ENCODE measurements around the genes MYL1, RPL37A and IGFBP2.

DNA sequence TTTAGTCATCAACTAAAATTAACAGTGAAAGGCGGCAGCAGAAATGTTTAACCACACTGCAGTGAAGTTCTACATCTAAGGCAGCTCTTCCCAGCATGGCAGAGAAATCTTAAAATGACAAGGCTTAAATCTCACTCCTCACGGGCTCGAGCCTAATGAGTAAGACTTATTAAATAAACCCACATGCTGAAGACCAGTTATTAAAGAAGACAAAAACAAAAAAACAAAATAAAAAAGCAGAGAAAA is 19.2 kb upstream of the KANSL1L start:
- PRO-cap: no peak

DNA sequence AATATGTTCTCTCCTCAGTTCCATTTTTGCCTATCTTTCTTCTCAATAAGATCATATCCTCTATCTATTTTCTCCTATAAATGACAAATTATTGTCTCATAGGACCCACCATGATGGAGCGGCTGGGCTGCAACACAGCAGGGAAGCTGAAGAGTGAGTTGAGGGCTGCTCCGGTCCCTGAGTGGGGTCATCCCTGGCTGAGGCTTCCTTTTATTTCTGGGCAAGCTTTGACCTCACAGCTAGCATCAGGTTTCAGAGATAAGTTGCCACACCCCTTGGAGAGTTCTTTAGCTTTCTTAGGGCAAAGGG is 11.6 kb downstream of the MYL1 start:
- PRO-cap: no peak

DNA sequence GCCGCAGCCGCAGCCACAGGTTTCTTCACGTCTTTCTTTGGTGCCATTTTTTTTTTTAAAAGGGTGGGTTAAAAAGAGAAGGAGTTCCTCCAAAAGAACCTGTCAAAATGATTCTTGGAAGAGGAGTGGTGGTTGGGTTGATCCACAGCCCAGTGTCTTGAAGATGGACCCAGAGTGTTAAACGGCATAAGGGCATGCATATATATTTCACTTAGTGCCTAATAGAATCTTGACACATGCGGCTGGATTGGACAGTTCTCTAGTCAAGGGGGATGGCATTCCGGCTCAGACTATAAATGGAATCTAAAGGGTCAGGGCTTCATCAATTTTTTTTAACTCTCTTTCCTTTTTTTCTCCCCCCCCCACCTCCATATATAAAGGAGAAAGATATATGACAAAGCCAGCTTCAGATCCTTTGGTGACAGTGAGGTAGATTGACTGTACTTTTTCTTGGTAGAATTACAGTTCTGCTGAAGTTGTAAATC is at the start of gene MYL1:
TSS of gene MYL1 (minus strand) at position 179 of the 485 bp plus-strand sequence.
- PRO-cap: no peak

GRCh38 chr2:210540062-210540408 is 16.4 kb upstream of the CPS1 start:
- PRO-cap: no peak

DNA sequence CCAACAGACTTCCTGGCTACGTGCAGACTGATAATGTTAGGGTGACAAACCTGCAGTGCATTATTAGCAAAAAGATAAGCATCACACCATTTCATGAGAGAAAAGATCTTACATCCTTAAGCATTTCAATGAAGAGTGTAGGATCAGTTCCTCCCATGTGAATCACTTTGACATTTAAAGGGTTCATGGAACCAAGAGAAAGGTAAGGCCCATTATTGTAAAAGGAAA is 246.0 kb downstream of the IKZF2 start:
- PRO-cap: no peak

- PRO-cap: no peak
Measured at GRCh38 chr2:213104451-213104994, 46.9 kb downstream of the IKZF2 start.

DNA sequence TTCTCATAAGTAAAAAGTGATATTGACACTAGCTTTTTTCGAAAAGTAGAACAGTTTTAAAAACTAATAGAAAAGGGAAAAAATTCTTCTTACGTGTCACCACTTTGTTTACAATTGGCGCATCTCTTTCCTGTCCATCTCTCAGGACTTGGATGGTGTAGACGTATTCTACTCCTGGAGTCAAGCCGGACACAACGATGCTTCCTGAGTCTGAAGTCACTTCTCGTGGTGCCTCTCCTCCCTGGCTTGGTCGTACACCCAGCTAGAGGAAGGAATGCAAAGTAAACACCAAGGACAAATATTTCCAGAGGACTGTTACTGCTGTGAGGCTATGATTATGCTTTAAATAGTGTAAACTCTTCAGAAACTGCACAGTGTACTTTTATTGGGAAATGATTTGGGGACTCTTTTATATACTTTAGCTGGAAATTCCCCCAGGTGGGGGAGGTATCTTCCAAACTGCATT is 38.2 kb downstream of the FN1 start:
- PRO-cap: no peak

DNA sequence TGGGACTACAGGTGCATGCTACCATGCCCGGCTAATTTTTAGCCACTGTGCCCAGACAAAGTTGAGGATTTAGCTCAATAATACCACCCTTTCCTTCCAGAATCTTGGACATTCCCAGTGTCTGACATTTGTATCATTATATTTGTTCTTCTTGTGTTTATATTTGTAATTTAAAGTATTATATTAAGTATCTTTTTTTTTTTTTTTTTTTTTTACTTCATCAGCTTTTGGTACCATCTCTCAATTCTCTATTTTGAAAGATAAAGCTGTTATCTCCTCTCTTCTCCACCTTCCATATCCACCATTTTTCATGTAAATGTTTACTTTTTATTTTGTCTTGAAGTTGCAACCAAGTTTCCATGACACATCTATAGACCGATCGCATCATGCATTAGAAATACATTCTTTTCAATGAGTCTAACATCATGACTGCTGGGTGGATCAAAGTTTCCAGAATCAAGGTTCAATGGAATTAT is 23.3 kb downstream of the FN1 start:
- PRO-cap: no peak

- PRO-cap: no peak
Measured at GRCh38 chr2:215419167-215419462, 16.8 kb downstream of the FN1 start.

DNA sequence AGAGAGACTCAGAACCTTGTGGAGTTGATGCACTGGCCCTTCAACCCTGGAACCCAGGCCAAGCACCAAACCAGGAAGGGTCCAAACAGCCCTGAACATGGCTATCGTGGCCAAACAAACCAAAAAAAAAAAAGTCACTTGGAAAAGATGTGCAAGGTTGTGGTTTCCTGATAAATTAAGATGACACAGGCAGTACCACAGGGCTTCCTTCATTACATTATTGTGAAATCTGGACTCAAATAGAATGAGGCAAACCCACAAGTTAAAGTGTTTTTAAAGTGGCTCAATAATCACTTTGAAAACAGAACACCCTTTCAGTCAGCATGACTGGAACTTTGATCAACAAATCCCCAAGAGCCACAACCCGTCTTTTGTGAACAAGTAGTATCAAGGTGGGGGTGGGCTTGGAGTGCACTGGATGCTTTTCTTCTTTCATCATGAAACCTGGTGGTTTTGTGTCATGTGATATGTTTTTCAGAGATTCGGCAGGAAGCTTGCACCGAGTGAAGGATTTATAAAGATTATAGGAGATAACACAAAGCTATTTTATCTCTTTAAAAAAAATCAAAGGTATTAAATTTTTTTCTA is 245.2 kb upstream of the FN1 start:
- PRO-cap: no peak

DNA sequence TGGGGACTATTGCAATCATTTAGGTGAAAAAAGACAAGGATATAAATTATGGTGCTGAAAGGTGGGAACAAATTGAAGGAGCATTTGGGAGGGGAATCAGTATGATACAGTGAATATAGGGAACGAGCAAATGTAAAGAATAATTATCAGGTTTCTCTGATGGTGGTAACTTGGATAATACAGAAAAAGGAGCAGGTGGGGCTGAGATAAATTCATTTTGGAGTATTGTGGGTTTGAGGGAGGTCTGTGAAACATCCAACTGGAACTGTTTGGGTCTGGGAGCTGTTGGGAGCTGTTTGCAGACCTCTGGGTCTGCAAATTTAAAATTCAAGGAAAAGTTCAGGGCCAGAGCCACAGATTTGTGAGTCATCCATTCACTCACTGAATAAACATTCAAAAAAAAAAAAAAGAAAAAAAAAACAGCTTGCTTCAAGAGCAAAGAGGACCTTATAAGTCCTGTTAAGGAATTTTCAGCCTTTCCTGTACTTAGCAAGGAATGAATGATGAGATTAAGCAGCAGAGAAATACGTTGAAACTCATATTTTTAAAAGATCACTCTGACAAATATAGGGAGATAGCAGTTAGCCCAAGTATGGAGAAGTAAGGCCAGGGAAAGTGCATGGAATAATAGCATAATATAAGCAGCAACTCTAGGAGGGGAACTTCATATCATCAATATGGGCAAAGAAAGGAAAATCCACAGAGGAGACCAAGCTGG is 257.6 kb upstream of the FN1 start:
- PRO-cap: no peak

- PRO-cap: no peak
Measured at GRCh38 chr2:215749436-215750168, 263.7 kb downstream of the MREG start.

GRCh38 chr2:215843369-215844023 is 169.9 kb downstream of the MREG start:
- PRO-cap: no peak

DNA sequence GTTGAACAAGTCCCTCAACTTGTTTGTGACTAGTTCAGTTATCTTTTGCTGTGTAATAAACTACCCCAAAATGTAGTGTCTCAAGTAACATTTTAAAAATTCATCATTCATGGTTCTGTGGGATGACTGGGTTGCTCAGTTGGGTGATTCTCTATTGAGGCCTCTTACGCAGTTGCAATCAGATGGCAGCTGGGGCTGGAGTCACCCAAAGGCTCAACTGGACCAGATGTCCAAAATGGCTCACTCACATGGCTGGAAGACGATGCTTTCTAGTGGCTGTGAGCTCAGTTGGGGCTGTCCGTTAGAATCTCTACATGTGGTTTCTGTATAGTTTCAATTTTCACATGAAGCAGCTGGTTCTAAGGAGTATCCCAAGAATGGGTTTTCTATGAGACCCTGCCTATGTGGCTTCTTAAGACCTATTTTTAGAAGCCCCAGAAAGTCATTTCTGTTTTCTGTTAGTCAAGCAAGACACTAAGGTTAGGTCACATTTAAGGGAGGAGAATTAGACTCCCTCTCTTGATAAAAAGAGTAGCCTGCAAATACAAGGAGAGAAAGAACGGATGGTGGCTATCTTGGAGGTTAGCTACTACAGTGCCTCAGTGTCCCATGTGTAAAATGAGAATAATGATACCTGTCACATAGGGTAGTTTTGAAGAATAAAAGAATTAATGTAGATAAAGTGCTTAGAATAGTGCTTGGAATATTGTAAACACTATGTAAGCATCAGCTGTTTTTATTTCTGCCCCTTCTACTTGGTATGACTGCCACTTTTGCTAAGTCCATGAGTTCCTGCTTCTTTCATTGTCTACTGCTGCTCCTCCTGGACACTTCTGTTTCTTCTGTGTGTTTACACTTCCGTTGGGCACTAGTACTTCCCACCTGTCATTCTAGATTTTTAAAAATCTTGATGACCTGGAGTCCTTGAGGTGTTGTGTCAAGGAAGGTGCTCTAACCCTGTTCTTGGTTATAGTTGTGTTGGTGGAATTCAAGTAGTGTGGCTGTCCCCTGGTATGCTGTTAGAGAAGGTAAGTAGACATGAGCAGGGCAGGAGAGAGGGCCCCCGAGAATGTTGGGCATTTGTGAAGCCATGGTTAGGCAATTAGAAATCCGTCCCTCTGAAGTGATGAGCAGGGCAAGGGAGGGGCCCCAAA is 4.7 kb downstream of the XRCC5 start:
- PRO-cap: no peak

DNA sequence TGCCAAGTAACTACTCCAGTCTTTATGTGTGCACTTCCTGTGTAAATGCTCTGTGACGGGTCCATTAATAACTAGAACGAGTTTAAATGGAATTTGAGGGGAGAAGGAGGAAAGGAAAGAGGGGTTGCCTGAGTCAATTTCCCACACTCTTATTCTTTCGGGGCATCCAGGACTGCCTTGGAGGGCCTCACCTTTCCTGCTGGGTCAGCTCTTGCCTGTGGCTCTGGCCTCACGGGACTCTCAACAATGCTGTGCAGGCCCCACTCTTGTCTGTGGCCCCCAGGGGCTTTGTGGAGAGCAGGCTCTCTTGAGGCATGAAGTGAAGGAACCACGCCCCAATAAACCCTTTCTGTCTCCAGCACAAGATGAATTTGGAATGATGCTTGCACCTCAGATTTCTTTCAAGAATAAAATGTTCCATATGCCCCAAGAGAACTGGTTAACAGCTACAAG is 6.4 kb upstream of the RPL37A start:
- PRO-cap: no peak

DNA sequence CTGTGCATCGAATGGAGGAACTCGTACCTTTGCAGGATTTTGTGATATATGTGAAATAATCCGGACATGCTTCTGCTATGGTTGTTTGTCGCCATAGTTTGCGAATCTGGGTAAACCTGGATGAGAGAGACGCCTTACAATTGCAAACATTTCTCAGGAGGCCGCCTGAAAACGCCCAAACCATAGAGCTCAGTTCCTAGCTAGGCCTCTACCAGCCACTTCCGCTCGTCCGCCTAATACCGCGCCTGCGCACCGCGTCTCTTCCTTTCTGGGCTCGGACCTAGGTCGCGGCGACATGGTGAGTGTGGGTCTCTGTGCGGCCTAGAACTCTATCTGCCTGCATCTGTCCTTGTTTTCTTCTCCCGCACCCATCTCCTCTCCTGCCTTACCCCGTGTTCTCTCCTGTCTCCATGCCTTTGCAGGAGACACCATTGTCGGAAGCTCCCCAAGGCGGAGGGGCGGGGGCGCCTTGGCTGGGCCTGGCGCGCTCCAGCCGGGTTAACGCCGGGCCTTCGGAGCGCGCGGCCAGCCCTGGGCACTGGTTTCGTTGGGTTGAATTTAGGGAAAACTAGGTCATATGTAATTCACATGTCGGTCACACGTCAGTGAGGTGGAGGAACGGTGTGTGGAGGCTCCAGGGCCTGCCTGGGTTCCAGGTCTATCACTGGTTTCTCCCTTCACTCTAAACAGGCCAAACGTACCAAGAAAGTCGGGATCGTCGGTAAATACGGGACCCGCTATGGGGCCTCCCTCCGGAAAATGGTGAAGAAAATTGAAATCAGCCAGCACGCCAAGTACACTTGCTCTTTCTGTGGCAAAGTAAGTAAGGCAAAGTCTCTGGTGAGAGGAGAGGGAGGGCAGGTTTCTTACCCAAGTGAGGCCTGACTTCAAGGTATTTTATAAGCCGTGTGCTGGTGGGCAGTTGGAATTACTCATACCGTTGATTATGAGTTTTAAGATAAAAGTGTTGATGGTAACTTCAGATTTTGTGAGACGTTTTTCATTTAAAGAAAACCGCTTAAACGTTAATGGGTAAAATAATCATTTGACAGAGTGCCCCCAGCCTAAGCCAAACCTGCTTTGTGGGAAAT is at the start of gene RPL37A:
TSS of gene RPL37A (plus strand) at position 265 of the 1,091 bp plus-strand sequence.
- PRO-cap: bidirectional peak, plus-strand start at position 266 of the sequence, minus-strand start at position 155 of the sequence

DNA sequence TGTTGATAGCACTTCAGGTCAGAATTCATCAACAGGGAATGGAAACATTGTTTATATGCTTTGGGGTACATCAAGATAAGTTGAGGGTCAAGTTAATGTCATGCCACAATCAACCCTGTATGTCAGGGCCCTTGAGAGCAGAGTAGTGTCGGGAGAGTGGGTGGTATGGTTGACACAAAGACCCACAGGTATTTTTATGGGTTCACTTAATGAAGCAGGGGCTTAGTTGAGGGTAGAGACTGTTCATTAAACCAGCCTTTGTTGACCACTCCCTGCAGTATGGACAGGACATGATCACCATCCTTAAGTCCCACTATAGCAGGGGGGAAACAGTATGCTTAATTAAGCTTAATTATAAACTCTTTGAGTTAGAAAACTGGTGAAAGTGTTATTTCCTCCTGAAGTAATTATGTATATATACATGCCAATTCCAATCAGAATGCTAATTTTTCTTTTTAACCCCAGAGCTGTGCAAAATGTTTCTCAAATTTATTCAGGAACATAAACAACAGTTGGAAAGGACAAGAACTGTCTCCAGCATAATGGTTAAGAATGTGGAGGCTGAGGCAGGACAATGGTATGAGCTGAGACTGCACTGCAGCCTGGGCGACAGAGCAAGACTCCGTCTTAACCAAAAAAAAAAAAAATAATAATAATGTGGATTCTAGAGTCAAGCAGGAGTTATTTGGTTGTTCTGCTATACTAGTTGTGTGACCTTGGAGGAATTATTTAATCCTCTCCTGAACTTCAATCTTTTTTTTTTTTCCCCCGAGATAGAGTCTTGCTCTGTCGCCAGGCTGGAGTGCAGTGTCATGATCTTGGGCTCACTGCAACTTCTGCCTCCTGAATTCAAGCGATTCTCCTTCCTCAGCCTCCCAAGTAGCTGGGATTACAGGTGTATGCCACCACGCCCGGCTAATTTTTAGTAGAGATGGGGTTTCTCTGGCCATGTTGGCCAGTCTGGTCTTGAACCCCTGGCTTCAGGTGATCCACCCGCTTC is 6.0 kb downstream of the RPL37A start:
- PRO-cap: no peak

DNA sequence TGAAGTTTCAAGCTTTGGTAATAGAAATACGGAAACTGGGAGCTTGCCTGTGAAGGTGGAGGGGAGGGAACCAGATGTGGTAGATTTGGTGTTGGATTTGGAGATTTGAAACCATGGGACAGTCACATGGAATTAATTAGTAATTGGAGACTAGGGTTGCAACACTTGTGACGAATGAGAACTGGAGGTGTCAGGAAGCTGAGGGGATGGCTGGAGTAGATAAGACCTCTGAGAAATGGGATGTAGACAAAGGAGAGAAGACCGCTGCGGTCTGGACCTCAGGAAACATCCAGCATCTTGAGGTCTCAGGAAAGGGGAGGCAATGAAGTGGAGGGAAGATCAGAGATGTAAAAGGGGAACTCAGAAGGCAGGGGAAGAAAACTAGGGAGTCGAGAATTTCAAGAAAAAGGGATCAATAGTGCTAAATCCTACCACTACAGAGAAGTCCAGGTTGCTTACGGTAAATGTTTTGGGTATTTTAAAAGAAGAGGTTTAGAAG is 46.9 kb downstream of the RPL37A start:
- PRO-cap: no peak

DNA sequence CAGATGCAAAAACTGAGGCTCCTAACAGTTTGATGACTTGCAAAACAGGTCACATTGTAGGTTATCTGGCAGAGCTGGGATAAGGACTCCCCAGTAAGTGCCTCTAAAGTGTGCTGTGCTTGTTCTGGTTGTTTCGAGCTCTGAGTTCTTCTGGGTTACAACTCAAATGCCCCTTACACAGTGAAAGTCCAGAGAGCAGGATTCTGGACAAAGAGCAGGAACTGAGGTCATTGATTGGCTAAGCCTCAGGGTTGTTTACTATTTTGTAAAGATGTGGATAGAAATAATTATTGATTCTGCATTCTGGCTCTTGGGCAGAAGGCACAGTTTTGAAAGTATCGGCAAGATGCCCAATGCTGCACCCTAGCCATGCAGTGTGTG is 17.0 kb upstream of the IGFBP2 start:
- PRO-cap: no peak

DNA sequence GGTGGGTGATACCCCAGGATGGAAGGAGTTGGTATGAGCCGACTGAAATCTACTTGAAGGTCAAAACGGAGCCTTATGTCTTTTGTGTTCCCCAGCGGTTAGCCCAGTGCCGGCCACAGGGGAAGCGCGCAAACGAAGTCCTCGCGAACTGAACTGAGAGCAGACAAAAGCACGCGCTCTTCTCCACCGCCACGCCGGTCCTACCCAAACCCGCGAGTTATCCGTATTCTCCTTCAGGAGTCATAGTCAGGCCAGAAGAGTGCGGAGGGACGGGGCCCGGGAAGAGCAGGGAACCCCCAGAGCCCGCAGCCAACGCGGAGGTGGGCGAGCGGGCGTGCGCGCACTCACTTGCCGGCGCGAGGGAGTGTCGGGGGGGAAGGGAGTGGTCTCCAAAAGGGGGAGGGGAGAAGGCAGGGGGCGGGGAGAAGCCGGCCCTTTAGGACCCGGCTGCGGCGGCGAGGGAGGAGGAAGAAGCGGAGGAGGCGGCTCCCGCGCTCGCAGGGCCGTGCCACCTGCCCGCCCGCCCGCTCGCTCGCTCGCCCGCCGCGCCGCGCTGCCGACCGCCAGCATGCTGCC is at the start of gene IGFBP2:
TSS of gene IGFBP2 (plus strand) at position 465 of the 576 bp plus-strand sequence.
- PRO-cap: bidirectional peak, plus-strand start at position 465 of the sequence, minus-strand start at position 358 of the sequence

Measured in Metastatic Pancreatic Carcinoma in the Ovary (tissue), 1 donor.